AG09309 (cell line): Measurements from ENCODE around the genes DNHD1 and TUB.

DNA sequence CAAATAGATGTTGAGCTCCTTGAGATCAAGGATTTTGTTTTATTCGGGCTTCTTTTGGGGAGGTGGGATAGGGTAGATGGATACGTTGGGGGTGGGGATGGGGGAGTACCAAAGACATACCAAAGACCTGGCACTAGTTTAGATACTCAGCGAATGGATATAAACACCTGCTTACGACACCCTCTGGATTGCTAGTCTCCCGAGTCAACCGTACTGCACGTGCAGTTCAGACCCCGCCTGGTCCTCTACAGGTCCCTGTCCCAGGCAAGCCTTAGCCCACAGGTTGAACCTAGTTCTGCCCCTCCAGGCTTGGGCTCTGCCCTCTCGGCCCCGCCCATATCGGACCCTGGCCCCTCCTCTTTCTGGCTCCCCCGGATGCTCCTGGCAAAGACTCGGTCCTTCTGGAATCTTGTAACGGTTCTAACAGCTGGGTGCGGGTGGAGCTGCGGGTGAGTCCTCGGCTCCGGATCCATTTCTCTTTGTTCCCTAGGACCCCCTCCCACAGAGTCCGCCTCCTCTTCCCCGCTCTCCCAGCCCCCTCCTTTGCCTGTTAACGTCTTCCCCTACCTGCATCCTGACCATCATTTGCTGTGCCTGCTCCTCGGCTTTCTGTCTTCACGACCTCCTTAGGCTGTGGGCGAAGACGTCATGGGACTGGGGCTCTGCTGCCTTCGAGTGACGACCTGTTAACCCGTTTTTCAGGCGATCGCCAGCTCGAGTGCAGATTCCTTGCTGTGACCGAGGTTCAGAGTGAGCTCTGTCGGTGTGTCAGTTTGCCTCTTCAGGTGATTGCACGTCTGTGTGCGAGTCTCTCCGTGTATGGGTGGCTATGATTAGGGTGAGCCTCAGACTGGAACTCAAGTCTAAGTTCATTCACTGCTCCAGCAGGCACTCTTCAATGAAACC is at the start of gene DNHD1:
TSS of gene DNHD1 (plus strand) at position 398 of the 906 bp plus-strand sequence.
- RRBS = 44% methylated on average over 6 of the region's 36 CpGs

- RRBS = no CpG with 5 or more reads among the region's 14 CpGs
Measured at GRCh38 chr11:6564293-6564839, 39.0 kb downstream of the RRP8 start.

DNA sequence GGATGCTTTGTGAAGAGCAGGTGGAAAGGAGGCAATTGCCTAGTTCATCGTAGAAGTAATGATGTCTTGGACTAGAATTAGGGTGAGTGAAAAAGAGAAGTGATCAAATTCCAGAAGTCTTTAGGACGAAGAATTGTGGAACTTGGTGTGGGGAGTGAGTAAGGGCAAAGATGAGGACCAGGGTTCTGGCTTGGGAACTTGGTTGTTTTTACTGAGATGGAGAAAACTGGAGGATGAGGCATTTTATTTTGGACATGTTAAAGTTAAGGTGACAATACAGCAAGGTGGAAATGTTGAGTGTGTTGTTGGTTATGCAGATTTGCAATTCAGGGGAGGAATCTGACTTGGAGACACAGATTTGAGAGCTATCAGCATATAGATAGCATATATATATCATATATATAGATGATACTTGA is 1.3 kb downstream of the ILK start:
- RRBS = no CpG with 5 or more reads among the region's 2 CpGs

- RRBS = no CpG with 5 or more reads among the region's 8 CpGs
Measured at GRCh38 chr11:7524322-7525283, 10.8 kb downstream of the PPFIBP2 start.

DNA sequence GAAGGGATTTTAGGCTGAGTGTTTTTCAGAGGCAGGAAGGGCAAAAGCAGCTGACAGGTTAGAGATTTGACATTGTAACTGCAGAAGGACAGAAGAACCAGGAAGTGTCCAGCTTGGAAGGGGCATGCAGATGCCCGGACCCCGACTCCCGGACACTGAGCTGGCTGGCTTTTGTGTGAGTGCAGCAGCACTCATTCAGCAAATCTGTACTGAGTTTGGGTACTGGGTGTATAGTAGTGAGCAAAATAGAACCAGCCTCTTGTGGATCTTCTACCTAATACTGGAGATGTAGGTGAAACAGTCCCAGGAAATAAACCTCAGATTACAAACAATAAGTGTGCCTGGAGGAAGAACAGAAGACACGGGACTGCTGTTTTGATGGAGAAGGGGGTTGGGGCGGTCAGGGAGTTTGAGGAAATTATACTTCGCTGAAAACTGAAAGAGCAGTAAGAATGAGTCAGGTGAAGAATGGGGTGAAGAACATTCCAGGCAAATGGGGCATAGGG is 64.6 kb downstream of the PPFIBP2 start:
- RRBS = no CpG with 5 or more reads among the region's 6 CpGs

GRCh38 chr11:7605147-7606331 is 67.8 kb downstream of the CYB5R2 start:
- RRBS = no CpG with 5 or more reads among the region's 11 CpGs

GRCh38 chr11:7612012-7612566 is 61.2 kb downstream of the CYB5R2 start:
- RRBS = 100% methylated on average over 1 of the region's 5 CpGs

DNA sequence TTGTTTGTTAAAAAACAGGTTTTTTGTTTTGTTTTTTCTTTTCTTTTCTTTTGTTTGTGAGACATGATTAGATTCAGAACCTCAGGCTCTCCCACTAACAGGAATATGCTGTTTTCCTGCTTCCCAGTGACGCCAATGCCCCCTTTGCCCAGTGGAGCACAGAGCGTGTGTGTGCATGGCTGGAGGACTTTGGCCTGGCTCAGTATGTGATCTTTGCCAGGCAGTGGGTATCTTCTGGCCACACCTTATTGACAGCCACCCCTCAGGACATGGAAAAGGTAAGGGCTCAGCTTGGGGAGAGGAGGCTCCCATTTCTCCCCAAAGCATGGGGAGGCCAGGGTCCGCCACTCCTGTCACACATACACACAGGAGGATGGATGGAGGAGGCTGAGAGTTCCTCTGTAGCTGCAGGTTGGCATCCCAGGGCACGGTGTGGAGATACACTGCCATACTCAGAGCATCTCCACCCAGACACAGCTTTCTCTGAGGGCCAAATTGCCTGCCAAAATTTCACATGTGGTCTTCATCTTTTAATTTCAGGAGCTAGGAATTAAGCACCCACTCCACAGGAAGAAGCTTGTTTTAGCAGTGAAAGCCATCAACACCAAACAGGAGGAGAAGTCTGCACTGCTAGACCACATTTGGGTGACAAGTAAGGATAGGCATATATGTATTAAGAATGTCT is 24.9 kb downstream of the CYB5R2 start:
- RRBS = no CpG with 5 or more reads among the region's 4 CpGs

DNA sequence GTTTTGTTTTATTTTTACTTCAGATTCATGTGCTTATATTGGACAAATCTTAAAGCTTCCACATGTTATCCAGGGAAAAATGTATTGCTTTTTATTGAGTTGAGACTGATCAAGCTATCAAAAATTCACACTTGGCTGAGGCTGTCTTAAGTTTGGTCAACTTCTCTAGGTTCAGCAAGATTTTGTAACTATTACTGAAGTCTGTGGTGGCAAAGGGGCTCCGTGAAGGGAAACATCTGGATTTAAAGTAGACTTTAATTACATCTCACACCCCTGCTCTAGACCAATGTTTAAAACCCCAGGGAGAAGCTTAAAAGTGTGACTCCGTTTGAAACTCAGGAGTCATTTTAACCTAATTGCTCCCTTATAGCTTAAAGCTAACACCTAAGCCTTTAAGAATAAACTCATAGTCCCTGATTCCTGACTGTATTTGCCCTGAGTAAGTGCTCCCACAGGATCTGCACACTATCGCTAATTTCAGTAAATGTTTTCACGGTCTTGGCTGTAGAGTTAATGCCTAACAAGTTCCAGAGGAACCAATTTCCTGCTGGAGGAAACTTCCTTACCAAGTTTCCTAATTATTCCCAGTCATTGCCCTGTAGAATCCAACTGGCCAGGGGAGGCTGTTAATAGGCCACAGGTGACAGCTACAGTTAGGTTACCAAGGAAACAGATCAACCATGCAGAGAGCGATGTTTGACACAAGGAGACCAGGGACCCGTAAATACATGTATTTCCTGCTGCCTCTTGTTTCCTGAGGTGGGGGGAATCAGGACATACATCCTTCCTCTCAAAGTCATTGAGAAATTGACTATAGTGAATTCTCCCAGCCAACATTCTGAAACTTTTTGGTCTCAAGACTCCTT is 40.4 kb downstream of the OR10A6 start:
- RRBS = no CpG with 5 or more reads among the region's 6 CpGs

GRCh38 chr11:8059722-8060157 is 21.3 kb upstream of the TUB start:
- RRBS = no CpG with 5 or more reads among the region's 8 CpGs

GRCh38 chr11:8080970-8082216 is at the start of gene TUB:
TSS of gene TUB (plus strand) at chr11:8081211.
- RRBS = 2% methylated on average over 52 of the region's 110 CpGs

DNA sequence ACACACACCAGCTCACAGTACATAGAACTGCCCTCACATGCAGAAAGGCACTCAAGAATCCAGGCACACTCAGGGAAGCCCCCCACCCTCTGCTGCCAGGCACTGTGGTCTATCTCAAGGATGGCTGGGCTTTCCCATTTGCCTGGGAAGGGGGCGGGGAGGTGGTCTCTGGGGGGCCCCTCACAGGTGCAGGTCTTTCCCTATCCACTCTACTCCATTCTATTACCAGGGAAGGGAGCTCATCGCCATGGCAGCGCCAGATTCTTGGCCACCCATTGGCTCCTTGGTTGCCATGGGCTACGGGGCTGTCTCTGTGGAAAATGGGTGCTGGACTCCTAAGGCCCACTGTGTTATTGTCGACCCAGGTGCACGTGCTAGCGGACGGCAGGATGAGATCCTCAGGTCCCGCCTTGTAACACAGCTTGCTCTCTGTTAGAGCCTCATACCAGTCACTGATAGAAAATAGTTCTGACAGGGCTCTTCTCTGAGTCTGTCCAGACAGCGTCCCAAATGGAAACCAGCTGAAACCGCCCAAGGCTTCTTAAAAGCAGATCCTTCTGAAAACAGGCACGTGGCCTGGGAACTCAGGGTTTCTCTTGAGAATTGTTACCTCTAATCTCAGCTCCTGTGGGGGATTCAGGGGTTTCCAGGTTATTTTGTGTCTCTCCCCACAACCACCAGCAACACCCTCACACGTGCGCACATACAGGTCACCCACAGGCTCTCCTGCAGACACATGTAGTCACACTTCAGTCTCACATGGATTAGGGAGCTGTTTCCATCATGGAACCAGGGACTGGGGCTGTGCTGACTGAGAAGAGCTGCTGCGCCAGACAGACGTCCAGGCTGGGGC is 1.4 kb downstream of the TUB start:
- RRBS = no CpG with 5 or more reads among the region's 16 CpGs

DNA sequence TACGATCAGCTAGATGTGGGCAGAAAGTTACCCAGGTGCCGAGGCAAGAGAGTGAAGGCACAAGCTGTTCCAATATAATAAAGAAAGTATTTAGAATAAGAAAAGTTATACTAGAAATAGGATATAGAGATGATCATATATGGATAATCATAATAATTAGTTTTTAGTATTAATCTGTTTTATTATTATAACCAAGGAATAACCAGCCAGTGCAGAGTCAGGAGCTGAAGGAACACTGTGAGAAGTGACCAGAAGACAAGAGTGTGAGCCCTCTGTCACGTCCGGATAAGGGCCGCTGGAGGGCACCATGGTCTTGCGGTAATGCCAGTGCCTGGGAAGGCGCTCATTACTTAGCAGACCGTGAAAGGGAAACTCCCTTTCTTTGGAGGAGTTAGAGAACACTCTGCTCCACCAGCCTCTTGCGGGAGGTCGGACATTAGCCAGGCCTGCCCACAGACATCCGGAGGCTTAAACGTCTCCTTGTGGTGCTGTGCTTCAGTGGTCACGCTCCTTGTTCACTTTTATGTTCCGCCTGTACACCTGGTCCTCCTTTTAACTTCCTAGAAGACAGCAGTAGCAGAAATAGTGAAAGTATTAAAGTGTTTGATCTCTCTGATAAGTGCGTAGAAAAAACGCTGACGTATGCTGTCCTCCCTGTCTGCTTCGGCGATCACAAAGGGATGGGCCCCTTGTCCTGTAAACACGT is 120.5 kb upstream of the LMO1 start:
- RRBS = 64% methylated on average over 2 of the region's 20 CpGs

DNA sequence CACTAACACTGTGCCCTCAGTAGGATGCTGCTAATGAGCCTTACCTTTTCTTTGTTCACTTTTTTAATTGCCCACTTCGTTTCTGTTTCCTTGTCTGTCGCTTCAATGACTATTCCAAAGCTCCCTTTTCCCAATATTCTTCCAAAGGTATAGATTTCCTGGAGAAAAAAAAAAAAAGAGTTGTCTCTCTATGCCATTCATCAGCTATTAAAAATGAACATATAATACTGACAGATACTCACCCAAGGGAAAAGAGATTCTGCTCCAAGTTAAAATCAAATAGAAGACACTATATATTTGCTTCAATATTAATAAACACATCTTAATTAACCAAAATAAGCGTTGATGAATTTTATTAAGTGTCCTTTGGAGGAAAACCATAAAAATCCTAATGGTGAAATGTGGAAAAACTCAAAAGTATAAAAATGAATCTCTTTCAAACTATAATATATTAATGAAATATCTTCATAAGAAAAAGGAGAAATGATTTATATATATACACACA is 129.3 kb downstream of the STK33 start:
- RRBS = no CpG with 5 or more reads among the region's 3 CpGs

DNA sequence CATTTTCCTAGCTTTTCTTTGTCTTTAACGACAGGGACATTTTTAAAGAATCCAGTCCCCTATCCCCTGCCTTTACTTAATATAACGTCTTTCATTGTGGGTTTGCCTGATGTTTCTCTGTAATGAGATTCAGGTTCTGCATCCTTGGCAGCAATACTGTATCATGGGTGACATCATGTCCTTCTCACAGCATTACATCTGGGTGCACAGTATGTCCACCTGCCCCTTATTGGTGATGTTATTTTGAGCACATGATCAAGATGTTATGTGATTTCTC is 9.6 kb upstream of the STK33 start:
- RRBS = no CpG with 5 or more reads among the region's 2 CpGs

DNA sequence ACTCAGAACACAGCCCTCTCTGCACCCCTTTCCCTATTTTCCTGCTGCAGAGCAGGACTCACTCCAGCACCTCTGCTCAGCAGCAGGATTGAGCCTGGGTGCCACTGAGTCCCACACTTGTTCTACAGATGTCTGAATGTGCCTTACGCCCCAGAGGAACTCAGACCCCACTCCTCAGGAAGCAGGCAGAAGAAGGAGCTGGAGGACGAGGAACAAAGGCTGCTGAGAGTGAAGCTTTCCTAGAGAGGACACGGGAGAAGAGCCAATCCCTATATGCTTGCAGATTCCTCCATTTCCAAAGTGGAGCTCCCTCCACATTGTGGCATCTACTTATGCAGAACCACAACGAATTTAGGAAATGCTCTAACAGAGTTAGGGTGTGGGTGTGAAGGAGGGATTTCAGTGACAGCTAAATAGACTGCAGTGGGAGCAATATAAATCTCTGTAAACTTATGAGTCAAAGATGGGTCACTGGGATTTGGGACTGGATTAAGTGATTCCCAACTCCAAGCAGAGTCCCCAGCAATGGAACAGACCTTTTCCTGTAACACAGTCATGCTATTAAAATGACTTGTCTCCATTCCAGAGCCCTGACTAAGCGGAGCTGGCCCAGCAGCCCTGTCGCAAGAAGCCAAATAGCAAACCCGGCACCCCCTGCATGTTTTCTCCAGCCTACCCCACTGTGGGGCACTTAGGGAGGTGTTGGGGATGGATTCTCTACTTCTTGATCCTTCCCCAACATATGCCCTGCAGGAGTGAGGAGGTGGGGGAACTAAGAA is 36.5 kb downstream of the RPL27A start:
- RRBS = no CpG with 5 or more reads among the region's 7 CpGs

GRCh38 chr11:8805445-8805895 is 5.0 kb downstream of the DENND2B start:
- RRBS = no CpG with 5 or more reads among the region's 5 CpGs

- RRBS = no CpG with 5 or more reads among the region's 9 CpGs
Measured at GRCh38 chr11:8809248-8810223, 938 bp downstream of the DENND2B start.

DNA sequence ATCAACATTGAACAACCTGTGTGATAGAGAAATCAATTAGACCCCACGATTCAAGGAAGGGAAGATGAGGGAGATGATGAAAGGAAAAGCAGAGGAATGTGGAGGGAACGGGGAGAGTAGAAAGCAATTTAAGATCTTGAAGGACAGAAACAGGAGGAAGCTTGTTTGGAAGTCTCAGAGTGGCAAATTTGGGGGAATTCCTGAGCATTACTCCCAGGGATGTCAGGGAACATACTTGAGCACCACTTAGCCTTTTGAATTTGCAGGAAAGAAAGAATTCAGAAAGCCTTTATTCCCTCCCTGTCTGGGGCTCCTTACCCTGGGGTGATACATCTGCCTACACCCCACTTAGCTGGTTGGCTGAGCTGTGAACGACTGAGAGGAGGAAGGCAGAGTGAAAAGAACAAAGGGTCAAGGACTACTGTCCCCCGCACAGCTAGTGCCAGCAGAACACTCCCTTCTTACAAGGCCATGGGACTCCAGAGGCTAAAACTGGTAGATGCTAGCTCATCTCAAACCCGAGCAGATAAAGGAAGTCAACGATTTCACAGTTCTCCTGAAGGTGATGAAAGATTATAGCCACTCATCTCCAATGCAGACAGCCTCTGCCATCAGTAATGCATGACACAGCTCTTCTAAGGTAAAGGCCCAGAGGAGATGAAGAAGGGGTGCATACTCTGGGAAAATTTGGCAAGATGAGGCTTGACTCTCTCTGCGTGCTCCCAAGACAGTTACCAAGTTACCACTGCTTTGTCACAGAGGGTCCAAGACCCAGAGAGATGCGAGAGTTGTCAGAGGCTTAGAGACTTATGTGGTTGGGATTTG is 16.6 kb upstream of the DENND2B start:
- RRBS = no CpG with 5 or more reads among the region's 8 CpGs

DNA sequence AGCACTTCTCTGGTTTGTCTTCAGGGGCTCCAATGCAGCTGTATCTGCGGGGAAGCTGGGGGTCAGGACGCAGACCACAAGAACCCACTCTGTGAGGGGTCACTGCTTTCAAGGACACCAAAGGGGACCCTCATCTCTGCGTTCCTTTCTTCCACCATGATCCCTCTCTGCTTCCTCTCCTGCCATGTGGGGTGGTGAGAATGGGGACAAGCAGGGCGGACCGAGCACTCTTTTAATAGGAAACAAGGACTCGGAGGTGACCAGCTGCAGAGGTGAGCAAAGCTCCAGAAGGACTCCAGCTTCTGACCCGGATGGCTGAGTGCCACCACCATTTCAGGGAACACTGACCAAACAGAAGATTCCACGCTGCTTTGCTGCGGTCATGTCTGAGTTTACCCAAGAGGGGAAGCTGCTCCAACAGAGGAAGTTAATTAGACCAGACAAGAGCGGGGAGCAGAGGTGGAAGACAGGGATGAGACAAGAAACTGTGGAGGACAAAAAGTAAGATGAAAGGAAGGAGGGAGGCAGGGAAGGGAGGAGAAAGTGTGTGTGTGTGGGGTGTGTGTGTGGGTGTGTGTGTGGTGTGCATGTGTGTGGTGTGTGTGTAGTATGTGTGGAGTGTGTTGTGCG is 18.0 kb upstream of the DENND2B start:
- RRBS = no CpG with 5 or more reads among the region's 11 CpGs